Right cardiac atrium (tissue), 1 donor: ENCODE measurements around a stretch of chr11.

DNA sequence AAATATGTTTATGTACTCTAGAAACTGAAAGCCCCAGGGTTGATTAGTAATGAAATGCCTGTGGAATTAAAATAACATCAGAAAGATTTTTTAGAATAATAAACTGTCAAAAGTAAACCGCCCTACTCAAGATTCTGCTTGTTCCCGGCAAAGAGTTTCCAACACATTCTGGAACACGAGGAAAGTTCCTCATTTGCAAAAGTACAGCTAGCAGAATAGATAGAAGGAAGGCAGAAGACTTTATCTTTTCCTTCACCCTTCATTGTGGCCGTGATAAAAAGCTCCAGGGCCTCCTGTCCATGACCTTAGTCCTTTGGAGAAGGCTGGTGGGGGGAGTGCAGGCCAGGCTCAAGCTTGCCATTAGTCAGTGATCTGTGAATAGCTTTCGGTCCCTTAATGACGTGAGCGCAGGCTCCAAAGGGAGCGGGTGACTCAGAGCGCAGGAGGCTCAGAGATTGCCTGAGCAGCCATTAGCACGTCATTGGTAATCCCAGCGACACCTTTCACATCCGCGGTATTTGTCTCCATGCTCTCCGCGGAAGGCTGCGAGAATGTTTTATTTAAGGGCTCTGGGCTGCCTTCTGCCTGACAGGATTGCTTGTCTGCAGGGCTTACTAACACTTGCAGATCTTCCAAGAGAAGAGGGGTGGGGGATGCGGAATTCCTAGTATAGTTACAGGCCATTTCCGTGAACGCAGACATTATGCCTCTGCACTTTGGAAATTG lies 458.4 kb downstream of the METTL15 start:
- PRO-cap: no peak

DNA sequence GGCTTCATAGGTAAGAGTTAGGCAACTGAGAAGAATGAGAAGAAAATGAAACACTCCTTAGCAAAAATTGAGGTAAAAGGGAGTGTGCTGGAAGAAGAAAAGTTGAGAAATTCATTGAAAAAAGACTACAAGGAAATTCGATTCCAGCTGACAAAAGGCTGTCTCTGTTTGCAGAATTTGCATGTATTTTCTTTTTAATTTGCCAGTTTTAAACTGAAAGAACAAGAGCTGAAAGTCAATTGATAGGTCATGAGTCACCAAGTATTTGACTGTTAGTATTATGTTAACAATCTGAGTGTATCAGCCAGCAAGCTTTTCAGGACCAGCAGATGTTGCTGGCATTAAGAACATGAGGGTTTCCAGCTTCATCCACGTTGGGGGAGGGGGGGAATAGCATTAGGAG lies 726.6 kb downstream of the METTL15 start:
- PRO-cap: no peak

DNA sequence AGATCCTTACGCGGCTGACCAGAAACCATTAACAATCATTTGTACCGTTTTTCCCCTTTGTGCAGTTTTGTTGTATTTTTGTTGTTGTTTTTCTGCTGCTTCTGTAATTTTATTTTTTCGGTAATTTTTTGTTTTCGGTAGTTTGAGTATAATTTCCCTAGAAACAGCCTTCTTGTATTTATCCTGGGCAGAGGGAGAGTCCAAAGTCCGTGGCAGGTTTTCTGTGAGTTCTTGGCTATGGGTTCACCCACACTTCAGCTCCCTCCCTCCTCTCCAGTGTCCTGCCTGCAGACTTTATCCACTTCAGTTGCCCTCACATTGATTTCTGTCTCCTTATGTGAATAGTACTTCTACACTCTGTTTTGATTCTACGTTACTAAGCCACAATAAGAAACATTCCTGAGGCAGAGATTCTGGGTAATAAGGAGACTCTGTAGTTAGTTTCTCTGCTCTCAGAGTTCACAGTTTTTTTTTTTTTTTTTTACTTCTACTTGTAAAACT lies 868.5 kb downstream of the METTL15 start:
- PRO-cap: no peak

DNA sequence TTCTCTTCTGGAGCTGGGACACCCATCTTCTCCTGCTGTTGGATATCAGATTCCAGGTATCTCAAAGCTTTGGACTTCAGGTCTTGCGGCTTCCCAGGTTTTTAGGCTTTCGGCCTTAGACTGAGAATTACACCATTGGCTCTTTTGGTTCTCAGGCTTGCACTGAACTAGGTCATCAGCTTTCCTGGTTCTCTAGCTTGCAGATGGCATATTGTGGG lies 812.1 kb downstream of the KCNA4 start:
- PRO-cap: no peak

DNA sequence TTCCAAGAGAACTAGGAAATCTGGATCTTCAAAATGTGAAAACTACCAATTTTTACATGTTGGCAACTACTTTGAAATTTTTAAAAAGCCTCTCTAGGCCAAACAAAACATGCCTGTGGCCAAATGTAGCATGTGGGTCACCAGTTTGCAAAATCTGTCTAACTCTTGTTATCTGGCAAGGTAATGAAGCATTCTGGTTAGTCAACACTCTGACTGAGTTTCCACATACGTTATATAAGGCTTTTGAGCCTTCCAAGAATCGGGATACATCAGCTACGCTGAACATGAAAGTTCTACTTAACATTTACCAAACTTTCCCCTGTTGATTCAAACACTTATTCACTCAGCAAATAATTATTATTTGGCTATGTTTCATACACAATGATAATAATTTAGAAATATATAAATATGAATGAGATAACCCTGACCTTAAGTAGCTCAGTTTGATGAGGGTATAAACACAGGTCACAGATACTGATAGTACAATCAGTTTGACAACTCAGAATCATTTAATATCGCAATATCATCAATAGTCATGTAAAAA lies 752.5 kb downstream of the KCNA4 start:
- PRO-cap: no peak

- PRO-cap: no peak
Observed at GRCh38 chr11:31806066-31806487, 5.0 kb downstream of the PAX6 start.

DNA sequence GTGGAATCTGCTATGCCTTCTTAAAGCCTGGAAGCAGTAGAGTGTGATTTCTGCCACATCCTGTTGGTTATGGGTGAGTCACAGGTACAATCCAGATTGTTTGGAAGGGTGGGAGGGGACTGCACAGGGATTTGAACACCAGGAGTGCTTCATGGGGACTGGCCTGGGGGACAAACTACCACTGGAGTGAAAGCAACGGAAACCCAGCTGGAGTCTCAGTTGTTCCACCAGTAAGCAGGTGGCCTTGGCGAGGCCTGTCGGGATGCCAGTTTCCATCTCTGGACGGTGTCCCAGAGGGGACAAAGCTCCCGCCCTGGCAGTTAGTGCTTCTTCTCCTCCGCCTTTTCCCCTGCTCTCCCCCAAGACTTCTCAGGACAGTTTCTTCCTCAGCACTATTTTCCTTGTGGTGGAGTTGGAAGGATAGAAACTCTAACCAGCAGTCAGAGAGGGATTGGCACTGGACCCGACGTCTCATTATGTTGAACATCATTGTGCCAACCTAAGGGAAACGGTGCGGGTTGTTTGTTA lies 84.9 kb upstream of the RCN1 start:
- PRO-cap: no peak

- PRO-cap: no peak
Observed at GRCh38 chr11:32068278-32068531, 22.7 kb upstream of the RCN1 start.

GRCh38 chr11:32104114-32105137 lies 13.6 kb downstream of the RCN1 start:
- PRO-cap: no peak

DNA sequence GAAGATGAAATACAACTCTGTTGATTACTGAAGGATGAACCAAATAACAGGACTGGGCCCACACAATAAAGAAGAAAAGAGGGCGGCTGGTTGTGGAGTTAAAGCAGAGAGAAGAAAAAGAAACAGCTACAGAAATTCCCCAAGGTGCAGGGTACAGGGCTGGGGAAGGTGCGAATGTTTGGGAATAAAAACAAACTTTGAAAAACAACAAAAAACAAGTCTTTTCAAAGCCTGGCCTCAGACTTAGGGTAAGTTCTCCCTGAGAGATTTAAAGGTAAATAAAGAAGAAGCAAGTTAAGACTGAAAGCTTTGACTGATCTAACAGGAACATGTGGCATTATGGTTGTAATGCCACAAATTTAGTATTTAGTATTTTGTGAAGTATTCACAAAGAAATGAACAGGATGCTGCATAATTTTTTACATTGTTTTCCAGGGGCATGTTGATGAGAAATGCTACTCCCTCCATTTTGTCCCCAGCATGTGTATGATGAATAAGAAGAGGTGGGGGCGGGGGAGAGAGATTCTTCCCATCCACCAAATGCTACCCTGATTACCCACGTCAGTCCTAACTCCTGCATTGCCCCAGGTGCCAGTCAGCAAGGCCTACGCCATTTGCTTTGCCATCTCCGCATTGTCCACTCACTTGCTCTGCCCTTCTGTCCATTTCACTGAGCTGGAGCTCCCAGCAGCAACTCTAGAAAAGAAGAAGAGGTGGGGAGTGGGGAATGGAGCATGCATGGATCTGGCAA lies 19.3 kb downstream of the WT1 start:
- PRO-cap: no peak

DNA sequence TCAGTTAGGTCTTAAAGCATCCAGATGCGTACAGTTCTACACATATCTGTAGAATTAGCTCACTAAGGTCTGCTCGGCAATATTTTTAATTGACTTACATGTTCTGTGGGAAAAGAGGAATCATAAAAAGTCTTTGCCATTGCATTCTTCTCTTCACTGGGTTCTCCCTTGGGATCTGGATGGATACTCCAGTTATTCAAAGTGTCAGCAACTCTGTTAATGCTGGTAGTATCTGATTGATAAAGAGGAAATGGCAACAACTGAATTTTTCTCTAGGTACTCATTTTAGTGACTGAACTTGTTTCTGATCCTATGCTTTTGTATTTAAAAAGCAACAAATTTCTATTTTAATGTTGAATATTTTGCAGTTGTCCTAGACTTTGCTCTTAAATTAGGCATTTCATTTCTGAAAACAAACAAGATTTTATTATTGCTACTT lies 27.4 kb downstream of the EIF3M start:
- PRO-cap: no peak

DNA sequence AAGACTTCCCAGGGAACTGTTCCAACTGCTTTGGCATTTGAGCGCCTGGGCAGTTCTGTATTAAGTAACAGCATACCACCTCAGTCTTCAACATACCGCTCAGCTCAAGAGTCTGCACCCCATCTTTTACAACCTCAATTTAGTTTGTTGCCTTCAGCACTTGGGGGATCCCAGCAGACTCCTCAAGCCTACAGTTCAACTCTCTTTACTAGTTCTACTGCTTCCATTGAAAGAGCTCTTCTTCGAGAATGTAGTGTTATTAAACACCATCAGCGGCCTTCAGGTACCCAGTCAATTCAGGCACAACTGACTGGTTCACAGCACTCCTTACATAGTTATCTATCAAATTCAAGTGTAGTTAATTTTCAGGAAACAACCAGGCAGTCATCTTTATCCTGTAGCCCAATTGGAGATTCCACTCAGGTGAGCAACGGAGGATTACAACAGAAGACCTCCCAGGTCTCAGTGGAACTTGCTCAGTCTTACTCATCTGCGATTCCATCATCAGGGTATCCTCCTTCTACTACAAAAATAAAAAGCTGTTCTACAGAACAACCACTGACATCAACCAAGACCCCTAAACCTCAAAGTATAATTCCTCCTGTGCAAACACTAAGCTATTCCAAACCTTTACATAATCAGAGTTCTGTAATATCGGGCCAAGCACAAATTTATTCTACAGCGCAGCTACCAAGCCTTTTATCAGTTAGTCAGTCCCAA lies 39.5 kb downstream of the QSER1 start:
- PRO-cap: no peak

GRCh38 chr11:33086089-33086513 lies 46.7 kb downstream of the TCP11L1 start:
- PRO-cap: no peak

DNA sequence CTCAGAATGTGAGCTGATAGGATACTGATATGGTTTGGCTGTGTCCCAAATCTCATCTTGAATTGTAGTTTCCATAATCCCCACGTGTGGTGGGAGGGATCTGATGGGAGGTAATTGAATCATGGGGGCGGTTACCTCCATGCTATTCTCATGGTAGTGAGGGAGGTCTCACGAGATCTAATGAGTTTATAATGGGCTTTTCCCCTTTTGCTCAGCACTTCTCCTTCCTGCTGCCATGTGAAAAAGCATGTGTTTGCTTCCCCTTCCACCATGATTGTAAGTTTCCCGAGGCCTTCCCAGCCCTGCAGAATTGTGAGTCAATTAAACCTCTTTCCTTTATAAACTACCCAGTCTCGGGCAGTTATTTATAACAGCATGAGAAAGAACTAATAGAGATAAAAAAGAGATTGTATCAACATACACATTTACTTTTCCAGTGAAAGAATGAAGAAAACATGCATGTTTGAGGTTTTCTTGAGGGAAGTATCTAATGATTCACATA lies 17.3 kb upstream of the CSTF3 start:
- PRO-cap: no peak

DNA sequence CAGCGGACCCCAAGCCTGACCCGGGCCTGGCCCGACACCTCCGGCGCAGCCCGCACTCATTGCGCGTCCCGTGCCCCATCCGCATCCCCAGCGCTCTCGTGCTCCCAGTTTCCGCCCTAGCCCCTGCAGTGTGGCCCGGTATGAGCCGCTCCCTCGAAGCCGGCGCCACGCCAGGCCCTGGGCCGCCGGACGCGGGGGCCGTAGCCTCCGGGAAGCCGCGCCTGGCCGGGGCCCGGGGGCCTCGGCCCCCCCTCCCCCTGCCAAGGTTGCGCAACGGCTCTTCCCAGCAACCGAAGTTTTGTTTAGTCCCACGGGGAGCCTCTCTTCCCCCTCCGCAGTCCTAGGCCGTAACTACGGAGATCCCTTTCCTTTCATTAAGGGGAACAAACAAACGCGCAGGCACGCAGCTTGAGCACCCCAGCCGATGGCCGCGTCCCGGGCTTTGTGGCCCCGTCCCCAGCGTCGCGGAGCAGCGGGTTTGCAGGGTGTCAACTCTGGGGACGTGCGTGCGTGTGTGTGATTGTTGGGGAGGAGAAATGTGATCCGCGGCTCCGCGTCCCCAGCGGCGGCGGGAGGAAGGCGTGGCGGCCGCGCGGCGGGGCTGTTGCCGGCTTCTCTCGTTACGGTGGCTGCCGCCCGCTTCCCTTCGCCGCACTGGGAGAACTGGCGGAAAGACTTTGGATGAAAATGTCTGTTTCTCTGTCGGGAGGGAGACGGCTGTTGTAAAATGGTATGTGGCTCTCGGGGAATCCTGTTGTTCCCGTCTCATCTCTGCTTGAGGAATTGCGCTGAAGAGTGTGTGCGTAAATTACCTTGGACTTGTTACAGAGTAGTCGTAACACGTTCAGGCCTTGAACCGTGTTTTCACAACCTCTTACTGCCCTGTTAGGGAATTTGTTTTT lies 1.0 kb downstream of the HIPK3 start:
- PRO-cap: bidirectional peak, plus-strand start at position 374 of the sequence, minus-strand start at position 132 of the sequence; bidirectional peak, plus-strand start outside the sequence, minus-strand start at position 656 of the sequence

GRCh38 chr11:33260993-33261473 lies 3.9 kb downstream of the HIPK3 start:
- PRO-cap: no peak

DNA sequence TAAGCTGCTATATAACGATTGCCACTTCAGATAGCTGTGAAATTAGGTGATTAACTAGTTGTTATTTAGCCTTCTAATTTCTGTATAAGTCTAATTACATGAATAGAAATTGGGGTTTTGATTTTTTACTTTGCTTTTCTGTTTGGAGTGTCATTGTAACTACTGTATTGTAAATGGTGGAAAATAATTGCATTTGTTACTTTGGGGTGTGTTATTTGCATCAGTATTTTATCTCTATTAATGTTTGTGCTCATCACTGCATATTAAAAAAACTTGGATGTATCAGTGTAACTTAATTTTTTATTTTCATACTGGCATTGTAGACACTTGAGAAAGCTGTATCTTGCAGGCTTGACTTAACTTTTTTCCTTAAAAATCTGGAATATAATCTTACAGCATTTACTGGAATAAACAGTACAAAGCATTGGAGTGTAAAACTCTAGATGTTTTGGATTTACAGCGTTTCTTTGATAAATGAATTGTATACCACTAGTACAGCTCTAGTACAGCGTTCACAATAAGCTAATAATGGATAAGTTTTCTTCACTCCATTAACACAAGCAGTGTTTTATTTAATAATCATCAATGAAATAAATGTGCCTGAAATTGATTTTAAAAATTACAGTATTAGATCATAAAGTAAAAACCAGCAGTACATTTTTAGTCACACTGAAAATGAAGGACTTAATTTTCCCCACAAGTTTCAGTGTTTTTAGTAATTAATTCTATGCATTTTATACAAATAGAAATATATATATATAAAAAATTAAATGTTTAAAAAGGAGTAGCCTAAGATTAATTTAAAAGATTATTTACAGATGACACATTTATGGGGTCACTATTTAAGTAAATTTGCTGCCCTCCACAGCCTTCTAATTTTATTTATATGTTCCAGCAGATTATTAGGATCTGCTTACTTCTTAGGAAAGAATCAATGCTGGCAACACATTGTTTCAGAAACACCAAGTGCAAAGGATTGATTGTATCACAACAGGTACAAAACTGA lies 20.5 kb upstream of the KIAA1549L start:
- PRO-cap: no peak

DNA sequence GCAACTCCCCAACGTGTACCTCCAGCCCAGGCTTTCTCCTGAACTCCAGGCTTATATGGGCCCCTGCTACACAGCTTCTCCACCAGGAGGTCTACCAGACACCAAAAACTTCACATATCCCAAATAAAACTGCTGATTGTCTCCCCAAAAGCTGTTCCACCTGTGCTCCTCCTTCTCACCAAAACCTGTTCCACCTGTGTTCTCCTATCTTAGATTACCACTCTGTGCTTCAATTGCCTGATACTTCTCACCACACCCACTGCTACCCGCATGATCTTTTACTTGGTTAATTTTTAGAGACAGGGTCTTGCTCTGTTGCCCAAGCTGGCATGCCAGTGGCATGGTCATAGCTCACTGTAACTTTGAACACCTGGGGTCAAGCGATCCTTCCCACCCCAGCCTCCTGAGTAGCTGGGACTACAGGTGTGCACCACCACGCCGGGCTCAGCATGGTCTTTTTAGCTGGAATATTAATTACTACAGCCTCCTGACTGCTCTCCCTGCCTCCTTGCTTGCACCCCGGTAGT lies 3.8 kb downstream of the C11orf91 start:
- PRO-cap: no peak

DNA sequence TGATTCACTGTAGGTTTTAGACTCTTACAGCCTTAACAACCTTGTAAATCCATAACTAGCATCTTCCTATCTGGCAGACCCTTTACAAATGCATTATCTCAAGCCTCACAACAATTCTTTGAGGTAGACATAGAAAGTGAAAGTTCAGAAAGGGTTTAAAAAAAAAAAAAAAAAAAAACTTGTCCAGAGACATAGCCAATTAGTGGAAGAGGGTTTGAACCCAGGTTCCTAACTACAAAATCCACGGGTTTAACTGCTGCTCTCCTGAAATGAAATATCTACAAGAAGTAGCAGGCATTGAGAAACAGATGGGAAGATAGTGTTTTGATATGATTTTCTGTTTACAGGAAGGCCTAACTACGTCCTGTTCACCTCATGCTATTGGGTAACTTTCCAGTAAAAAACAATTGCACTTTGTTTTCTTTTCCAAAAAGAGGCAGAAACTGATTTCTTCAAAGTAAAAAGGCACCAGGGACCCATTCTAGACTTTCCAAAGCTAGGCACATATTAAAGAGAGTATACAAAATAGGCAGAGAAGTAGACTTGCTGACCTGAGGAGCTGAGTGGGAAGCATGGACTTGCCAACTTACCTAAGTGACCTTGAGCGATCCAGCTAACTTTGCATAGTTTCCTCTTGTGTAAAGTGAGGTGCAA lies 5.9 kb upstream of the C11orf91 start:
- PRO-cap: no peak

- PRO-cap: no peak
Observed at GRCh38 chr11:33777753-33778260, 3.5 kb upstream of the FBXO3 start.